ENCODE measurements around a stretch of chr6.

GRCh38 chr6:157725541-157725740 is 97.6 kb upstream of the SNX9 start:
- PRO-cap, 3 experiments = no peak in any of the 3 experiments
- RAMPAGE, long total RNA = no peak
- RRBS, 2 experiments = no CpG with 5 or more reads among the region's 4 CpGs

- PRO-cap, 3 experiments = no peak in any of the 3 experiments
- RAMPAGE, long total RNA = no peak
- RRBS, 2 experiments = no CpG with 5 or more reads among the region's 6 CpGs
These were observed 9.9 kb upstream of the SNX9 start for GRCh38 chr6:157813141-157813635.

DNA sequence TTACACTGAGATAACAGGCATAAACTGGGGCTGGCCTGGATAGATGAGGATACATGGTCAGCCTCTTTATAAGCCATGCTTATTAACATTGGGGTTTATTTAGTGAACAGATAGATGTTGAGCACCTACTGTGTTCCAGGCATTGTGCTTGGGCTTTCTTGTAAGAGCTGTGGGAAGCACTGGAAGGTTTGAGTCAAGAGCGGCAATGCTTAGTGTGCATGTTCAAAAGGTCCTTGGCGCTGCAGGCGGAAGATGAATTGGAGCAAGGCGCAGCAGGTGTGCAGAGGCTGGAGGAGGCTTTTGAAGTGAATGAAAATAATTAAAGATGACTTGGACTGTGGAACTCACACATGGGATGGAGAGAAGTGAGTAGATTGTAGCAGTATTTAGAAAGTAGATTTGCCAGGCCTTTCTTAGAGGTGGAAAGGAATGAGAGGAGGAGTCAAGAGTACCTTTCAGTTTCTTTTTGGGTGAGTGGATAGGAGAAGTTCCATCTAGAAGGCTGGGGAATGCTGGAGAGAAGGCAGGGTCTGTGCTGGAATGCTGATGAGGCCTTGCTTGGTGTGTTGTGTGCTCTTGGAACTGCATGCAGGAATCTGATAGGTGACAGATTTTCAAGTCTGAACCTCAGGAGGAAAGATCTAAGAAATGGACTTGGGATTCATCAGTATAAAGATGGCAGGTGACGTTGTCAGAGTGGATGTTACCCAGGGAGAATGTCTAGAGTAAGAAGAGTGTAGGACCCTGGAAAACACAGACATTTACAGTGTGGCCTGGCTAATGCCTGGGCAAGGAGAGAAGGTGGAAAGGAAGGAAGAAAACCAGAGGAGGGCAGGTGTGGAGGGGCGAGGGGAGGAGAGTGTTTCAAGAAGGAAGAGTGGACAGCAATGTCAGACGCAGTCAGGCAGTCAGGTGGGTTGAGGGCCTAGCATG is 26.5 kb downstream of the SNX9 start:
- PRO-cap, 3 experiments = no peak in any of the 3 experiments
- RAMPAGE, long total RNA = no peak
- RRBS, 2 experiments = no CpG with 5 or more reads among the region's 7 CpGs

DNA sequence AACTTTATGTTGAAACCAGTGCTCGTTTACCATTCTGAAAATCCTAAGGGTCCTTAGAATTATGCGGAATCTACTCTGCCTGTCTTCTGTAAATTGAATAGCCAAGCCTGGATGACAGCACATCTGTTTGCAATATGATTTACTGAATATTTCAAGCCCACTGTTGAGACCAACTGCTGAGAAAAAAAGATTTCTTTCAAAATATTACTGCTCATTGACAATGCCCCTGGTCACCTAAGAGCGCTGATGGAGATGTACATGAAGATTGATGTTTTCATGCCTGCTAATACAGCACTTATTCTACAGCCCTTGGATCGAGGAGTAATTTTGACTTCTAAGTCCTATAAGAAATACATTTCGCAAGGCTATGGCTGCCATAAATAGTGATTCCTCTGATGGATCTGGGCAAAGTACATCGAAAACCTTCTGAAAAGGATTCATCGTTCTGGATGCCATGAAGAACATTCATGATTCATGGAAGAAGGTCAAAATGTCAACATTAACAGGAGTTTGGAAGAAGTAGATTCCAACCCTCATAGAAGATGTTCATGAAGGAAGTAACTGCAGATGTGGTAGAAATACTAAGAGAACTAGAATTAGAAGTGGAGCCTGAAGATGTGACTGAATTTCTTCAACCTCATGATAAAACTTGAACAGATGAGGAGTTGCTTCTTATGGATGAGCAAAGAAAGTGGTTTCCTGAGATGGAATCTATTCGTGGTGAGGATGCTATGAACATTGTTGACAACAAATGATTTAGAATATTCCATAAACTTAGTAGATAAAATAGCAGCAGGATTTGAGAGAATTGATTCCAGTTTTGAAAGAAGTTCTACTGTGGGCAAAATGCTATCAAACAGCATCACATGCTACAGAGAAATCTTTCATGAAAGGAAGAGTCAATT is 59.3 kb downstream of the SNX9 start:
- PRO-cap, 3 experiments = no peak in any of the 3 experiments
- RAMPAGE, long total RNA = no peak
- RRBS, 2 experiments = no CpG with 5 or more reads among the region's 8 CpGs

GRCh38 chr6:157896785-157897584 is 73.9 kb downstream of the SNX9 start:
- PRO-cap, 3 experiments = no peak in any of the 3 experiments
- RAMPAGE, long total RNA = no peak
- RRBS, 2 experiments = no CpG with 5 or more reads among the region's 11 CpGs

DNA sequence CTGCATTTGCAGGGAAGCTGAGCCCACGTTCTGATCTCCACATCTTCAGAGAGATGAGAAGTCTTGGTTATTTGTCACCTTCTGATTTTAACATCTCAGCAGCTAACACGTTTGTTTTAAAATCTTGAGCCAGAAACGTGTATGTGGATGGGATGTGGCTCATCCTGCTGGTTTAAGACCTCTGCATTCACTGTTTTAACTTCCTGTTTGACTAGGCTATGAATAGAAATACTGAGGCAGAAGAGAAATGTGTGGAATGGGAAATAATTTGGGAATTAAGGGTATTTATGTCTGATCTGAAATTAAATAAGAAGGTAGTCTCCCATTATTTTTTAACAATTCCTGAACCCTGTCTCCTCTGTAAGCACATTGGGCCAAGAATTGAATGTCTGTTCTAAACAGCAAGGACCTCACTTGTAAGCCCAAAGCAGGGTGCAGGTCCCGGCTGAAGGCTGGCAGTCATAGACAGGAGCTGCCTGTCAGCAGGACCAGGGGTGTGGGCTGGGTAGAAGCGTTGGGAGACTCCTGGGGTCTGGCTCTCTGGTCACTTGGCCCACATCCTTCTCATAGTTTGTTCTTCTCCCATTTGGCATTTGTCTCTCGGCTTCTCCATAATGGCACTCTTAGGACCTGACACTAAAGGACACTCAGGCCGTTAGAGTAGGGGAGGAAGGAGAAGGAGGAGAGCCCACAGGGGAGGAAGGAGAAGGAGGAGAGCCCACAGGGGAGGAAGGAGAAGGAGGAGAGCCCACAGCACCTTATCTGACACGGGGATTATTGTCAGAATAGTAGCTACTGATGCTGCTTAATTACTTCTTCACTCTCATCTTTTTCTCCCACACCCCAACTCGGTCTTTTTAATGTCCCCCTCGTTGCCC is 75.6 kb downstream of the SNX9 start:
- PRO-cap, 3 experiments = no peak in any of the 3 experiments
- RAMPAGE, long total RNA = no peak
- RRBS, 2 experiments = no CpG with 5 or more reads among the region's 10 CpGs

DNA sequence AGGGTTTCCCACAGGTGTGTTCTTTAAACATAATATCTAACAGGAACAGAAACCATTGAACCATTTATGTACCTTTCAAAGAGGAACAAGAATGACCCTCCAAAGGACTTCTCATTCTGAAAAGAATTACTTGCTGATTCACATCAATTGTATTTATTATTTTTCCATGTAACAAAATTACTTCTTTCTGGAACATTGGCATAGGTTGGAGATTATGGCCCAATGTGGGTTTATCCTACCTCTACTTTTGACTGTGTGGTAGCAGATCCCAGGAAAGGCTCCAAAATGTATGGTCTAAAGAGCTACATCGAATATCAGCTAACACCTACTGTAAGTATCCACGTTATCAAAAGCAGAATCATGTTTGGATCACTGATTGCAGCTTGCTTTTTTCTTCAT is 72.2 kb upstream of the SYNJ2 start:
- PRO-cap, 3 experiments = no peak in any of the 3 experiments
- RAMPAGE, long total RNA = no peak
- RRBS, 2 experiments = no CpG with 5 or more reads among the region's 2 CpGs

DNA sequence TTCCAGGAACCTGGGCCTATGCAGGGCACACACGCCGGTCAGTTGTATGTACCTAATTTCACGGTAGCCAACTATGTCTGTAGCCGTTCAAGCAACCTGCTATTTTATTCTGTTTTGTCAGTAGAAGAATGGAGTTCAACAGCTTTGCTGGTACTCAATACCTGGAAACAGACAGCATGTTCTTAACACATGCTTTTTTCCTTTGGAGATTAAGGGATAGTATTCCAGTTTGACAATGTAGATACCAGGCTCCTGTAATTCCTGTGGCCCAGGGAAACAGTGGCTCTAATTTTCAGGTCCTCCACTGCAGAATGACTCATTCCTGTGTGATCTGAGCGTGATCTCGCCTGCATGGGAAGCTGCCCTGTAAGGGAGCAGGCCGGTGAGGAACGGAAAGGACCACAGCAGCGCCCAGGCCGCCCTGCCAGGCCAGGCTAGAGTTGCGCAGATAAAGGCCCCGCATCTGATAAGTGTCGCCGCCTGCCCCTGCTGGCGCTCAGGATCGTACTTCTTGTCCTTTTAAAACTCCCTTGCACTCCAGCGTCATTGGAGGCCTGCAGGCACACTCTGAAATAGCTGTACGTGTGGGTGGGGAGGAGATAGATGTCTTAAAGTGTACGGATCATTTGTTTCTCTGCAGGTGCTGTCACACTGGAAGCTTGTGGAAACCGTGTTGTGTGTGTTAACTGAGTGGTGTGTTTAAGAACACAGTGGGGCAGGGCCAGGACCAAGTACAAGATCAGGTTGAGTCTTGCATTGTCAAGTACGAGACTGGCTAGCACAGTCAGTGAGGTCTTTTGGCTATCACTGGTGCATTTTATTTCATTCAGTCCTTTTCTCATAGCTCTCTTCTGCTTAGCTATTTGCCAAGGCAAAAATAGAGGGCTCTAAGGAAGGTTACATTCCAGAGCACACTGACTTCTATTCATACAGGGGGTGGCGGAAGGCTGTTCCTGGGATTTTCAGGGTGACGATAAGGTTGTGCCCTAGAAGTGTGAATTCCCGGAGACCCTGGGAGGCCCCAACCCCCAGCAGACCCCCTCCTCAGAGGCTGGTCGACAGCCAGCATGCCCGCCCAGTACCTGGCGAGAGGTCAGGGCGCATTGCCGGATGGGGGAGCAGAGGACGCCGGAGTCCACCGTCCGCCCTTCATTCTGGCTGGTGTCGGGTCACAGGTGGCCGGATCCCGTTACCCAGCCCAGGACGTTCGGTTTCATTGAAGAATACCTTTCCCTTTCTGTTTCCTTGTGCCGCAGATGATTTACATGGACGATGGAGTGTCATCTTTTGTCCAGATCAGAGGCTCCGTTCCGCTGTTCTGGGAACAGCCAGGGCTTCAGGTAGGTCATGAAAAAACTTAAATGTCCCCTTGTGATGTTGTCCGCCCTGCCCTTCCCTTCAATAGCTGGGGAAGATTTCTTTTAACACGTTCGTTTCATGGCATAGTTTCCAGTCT is 60.9 kb downstream of the SYNJ2 start:
- PRO-cap, 3 experiments = peak in 2 of 3 experiments; most common plus-strand start position 369 of the sequence (in 1); most common minus-strand start position 313 of the sequence (in 2)
- RAMPAGE, long total RNA = no peak
- RRBS, 2 experiments = 19 to 39% methylated on average over 9 of the region's 45 CpGs

- PRO-cap, 3 experiments = no peak in any of the 3 experiments
- RAMPAGE, long total RNA = no peak
- RRBS, 2 experiments = 95 to 96% methylated on average over 3 of the region's 26 CpGs
These were observed 84.6 kb downstream of the SYNJ2 start for GRCh38 chr6:158066076-158066866.

GRCh38 chr6:158285227-158286096 is 26.8 kb upstream of the TULP4 start:
- PRO-cap, 3 experiments = no peak in any of the 3 experiments
- RAMPAGE, long total RNA = no peak
- RRBS, 2 experiments = no CpG with 5 or more reads among the region's 8 CpGs

DNA sequence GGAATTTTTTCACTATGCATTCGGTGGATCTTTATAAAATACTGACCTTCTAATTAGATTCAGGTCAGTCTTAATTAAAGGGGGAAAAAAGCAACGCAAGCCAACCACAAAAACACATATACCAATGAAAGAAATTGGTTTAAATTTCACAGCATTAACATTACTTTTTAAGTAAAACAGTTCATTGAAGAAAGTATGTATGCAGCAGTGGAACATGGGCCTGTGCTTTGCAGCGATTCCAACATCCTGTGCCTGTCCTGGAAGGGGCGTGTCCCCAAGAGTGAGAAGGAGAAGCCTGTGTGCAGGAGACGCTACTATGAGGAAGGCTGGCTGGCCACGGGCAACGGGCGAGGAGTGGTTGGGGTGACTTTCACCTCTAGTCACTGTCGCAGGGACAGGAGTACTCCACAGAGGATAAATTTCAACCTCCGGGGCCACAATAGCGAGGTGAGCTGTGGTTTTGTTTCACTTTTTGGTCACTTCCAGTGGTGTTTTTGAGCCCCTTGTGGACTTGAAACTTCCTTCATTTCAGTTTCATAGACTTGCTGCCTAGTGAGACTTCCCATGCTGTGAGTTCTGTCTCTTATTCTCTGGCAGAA is 1.7 kb downstream of the TULP4 start:
- PRO-cap, 3 experiments = no peak in any of the 3 experiments
- RAMPAGE, long total RNA = no peak
- RRBS, 2 experiments = no CpG with 5 or more reads among the region's 11 CpGs

DNA sequence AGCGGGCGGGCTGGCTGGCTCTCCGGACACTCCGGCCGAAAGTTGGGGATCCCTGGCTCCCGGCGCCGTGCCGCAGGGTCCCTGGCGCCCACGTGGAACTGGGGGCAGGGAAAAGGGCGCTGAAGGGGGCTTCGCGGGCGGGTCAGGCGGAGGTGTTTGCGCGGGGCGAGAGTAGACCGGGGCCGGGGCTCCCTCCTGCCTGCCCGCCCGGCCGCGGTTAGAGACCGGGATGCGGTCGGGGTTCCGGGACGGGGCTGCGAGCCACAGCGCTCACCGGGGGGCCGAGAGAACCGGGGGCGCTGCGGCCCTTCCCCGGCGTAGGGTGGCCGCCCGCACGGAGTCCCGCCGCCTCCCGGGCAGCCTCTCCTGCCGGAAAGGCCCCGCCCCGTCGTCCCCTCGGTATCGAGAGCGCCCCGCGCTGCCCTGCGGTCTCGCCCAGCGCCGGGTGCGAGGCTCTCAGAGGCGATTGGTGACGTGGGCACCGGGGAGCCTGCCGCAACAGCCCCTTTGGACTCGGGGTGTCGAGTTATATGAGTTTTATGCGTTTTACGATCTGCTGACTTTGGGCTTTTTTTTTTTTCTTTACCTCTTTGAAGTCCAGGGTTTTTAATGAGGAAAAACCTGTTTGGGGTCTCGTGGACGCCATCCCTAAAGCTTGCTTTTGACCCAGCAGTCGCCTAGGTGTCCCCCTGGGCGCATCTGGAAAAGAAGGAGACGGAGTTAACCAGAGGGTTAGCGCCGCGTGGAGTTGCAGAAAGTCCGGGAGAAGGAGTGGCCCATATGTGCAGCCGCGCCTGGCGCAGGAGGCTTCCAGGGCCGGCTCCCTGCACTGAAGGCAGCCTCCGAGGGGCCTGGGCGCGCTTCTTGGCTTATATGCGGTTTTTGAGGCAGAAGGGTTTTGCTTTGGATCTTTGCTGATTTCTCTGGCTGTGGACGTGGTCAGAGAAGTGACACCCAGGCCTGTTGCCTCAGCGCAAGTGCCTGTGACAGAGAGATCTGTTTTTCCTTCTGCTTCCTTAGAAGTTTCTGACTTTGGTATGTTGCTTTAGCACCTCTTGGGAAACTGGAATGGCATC is 695 bp downstream of the TMEM181 start:
- PRO-cap, 3 experiments = peak in 2 of 3 experiments; most common minus-strand start position 371 of the sequence (in 1)
- RAMPAGE, long total RNA = no peak
- RRBS, 2 experiments = 2% methylated on average over 37 to 40 of the region's 86 CpGs

GRCh38 chr6:158627809-158628437 is 16.6 kb downstream of the DYNLT1 start:
- PRO-cap, 3 experiments = no peak in any of the 3 experiments
- RAMPAGE, long total RNA = no peak
- RRBS, 2 experiments = 90 to 93% methylated on average over 3 of the region's 17 CpGs

- PRO-cap, 3 experiments = no peak in any of the 3 experiments
- RAMPAGE, long total RNA = no peak
- RRBS, 2 experiments = no CpG with 5 or more reads among the region's 4 CpGs
These were observed 10.4 kb downstream of the DYNLT1 start for GRCh38 chr6:158634109-158634629.

DNA sequence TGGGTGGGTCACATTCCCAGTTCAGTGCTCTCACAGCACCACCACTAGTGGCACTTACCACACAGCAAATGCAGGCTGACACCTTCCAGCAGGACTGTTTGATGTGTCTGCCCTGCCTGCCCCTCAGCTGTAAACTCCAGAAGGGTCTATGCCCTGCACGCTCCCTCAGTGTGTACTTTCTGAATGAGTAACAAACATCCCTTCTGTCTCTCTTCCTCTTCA is 4.0 kb downstream of the DYNLT1 start:
- PRO-cap, 3 experiments = no peak in any of the 3 experiments
- RAMPAGE, long total RNA = no peak
- RRBS, 2 experiments = no CpG with 5 or more reads among the region's 1 CpG

GRCh38 chr6:158655175-158656301 is 5.7 kb downstream of the SYTL3 start:
- PRO-cap, 3 experiments = peak in 1 of 3 experiments; most common minus-strand start chr6:158655306 (in 1)
- RAMPAGE, long total RNA = no peak
- RRBS, 2 experiments = no CpG with 5 or more reads among the region's 25 CpGs

GRCh38 chr6:158662732-158663789 is 13.2 kb downstream of the SYTL3 start:
- PRO-cap, 3 experiments = peak in 1 of 3 experiments; most common plus-strand start chr6:158663131 (in 1)
- RAMPAGE, long total RNA = no peak
- RRBS, 2 experiments = no CpG with 5 or more reads among the region's 33 CpGs

GRCh38 chr6:158784430-158785717 is 34.3 kb downstream of the EZR start:
- PRO-cap, 3 experiments = no peak in any of the 3 experiments
- RAMPAGE, long total RNA = no peak
- RRBS, 2 experiments = 97 to 98% methylated on average over 3 of the region's 23 CpGs

- PRO-cap, 3 experiments = no peak in any of the 3 experiments
- RAMPAGE, long total RNA = no peak
- RRBS, 2 experiments = no CpG with 5 or more reads among the region's 15 CpGs
These were observed 23.7 kb downstream of the EZR start for GRCh38 chr6:158795087-158796192.

GRCh38 chr6:158815088-158815767 is 3.9 kb downstream of the EZR start:
- PRO-cap, 3 experiments = no peak in any of the 3 experiments
- RAMPAGE, long total RNA = no peak
- RRBS, 2 experiments = no CpG with 5 or more reads among the region's 6 CpGs

All from skeletal muscle tissue (tissue), 7 donors.